Metastatic Breast Carcinoma in the Brain (tissue), 10 donors: ENCODE measurements around the gene RAB19.

- PRO-cap, 10 experiments = no peak in any of the 10 experiments
Observed at GRCh38 chr7:139658923-139659894, 118.6 kb downstream of the HIPK2 start.

DNA sequence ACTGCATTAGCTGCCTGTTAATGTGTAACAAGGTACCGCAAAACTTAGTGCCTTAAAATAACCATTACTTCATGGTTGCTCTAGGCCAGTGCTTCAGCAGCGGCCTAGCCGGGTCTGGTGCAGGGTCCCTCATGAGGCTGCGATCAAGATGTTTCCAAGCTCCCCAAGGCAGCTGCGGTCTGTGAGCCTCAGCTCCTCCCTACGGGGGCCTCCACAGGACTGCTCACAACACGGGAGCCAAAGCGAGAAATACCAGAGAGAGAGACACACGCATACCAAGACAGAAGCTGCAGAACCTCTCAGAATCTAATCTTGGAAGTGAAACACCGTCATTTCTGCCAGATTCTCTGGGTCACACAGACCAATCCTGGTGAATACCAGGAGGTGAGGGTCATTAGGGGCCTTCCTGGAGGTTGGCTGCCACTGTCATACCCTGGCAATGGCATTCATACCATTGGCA, 94.5 kb downstream of the HIPK2 start:
- PRO-cap, 10 experiments = no peak in any of the 10 experiments

DNA sequence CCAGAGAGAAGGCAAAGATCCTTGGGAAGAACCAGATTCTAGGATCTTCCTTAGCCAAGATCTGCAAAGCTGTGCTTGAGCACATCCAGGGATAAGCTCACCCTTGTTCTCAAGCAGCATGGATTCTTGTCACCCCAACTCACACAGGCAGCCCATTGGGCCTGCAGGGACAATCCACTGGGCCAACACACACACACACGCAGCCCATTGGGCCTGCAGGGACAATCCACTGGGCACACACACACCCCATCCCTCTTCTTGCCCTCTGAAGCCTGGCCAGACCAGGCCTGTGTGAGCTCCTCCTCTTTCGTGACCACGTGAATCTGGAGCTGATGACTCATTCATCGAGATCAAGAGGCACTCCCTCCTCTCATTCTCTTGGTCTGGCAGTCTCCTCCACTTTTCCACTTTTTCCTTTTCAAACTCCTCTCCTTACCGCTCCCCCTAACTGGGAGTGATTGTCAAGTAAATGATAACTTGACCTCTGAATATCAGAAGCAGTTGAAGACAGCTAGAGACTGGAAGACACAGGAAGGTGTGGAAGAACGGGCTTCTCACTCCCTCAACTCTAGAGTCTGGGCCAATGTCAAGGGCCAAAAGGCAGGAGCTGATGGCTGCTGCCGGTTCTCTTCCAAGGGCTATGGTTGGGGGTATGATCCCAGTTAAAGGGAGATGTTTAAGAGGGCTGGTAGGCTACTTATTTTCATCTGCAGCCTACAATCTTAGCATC, 89.7 kb downstream of the HIPK2 start:
- PRO-cap, 10 experiments = peak in 2 of 10 experiments; most common plus-strand start position 360 of the sequence (in 1); most common minus-strand start position 267 of the sequence (in 1)

GRCh38 chr7:139730897-139732072, 46.5 kb downstream of the HIPK2 start:
- PRO-cap, 10 experiments = peak in 2 of 10 experiments; most common plus-strand start chr7:139731310 (in 1); most common minus-strand start chr7:139731144 (in 1)

GRCh38 chr7:139748130-139748529, 29.7 kb downstream of the HIPK2 start:
- PRO-cap, 10 experiments = no peak in any of the 10 experiments

GRCh38 chr7:139772008-139772666, 5.7 kb downstream of the HIPK2 start:
- PRO-cap, 10 experiments = no peak in any of the 10 experiments

- PRO-cap, 10 experiments = no peak in any of the 10 experiments
Observed at GRCh38 chr7:139791166-139792001, 13.6 kb upstream of the HIPK2 start.

DNA sequence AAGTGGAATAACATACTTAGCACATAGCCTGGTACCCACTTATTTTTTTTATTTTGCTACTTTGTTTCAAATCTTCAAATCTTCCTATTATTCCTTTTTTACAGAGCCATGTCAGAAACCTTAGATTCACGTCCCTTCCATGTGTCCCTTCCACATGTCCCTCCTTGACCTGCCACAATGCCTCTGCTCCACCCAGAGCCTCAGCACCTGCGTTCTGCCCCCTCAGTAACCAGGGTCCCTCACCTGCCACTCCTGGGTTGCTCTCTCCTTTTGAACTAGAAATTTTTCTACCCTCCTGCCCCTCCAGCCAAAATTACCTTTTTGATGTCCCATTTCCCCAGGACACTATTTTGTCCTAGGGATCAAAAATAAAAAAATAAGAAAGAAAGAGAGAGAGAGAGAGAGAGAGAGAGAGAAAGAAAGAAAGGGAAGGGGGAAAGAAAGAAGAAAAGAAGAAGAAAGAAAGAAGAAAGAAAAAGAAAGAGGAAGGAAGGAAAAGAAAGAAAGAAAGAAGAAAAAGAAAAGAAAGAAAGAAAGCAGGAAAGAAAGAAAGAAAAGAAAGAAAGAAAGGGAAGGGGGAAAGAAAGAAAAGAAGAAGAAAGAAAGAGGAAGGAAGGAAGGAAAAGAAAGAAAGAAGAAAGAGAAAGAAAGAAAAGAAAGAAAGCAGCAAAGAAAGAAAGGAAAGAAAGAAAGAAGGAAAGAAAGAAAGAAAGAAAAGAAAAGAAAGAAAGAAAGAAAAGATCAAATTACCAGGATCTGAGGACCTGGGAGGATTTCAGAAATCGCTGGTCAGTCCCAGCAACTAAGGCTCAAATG, 78.3 kb downstream of the PARP12 start:
- PRO-cap, 10 experiments = no peak in any of the 10 experiments

- PRO-cap, 10 experiments = peak in 4 of 10 experiments; most common plus-strand start chr7:140062246 (in 2); most common minus-strand start chr7:140062384 (in 1)
Observed at GRCh38 chr7:140061786-140062448, 834 bp downstream of the PARP12 start.

DNA sequence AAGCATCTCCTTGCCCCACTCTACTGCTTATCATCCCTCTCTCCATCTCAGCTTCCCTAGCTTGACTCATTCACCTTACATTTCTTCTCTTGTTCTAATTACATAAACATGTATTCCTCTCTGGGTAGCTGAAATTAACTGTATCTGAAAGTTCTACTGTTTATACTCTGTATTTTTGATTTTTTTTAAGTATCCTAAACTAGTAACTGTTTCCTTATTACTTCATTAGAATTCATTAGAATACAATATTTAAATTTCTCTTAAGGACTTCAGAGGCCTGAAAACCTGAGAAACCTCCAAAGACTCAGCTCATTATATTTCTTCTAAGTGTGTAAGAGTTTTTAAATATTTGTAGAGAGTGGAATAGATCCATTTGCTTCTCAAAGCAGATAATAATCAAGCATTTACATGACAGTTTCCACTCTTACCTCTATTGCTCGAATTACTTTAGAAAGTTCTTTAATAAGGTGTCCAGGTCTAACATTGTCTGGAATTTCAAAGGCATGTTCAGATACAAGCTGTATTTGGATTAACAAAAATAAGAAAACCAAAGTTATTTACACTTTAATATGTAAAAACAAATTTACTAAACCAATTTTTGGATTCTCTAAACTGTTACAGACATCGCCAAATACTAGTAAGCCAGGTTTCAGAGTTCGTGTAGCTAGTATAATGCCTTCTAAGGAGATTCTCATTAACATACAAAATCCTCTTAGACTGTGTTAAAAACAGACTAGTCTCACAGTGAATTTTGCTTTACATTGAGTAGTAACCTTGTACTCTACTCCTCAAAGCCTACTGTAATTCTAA, 48.1 kb upstream of the PARP12 start:
- PRO-cap, 10 experiments = no peak in any of the 10 experiments

DNA sequence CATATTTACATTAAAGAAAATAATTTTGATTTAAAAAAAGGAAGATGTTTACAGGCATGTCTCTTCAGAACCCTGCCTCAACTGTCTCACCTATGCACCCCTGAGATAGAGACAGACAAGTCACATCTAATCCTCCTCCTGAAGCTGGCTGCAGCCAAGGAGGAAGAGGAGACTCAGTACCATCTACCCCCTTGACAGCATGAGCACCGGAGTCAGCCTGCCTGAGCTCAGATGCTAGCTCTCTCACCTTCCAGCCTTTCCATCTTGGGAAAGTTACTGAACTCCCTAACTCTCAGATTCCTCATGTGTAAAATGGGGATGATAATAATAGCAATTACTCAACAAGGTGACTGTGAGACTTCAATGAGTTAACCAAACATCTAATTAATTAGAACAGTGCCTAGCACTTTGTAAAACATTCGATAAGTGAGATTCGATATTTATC, 6.5 kb downstream of the KDM7A start:
- PRO-cap, 10 experiments = no peak in any of the 10 experiments

DNA sequence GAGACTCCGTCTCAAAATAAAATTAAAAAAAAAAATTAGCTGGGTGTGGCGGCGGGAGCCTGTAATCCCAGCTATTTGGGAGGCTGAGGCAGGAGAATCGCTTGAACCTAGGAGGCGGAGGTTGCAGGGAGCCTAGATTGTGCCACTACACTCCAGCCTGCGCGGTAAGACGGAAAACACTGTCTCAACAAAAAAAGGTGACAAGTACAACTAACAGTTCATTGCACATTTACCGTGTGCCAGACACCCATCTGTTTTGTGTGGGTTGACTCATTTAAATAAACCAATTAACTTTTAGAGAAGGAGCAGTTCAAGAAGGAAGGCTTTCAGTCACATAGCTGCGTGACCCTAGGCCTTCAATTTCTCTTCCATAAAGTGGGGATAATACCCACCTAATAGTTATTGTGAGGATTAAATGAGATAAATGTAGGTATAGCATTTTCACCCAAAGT, 52.2 kb upstream of the KDM7A start:
- PRO-cap, 10 experiments = no peak in any of the 10 experiments

DNA sequence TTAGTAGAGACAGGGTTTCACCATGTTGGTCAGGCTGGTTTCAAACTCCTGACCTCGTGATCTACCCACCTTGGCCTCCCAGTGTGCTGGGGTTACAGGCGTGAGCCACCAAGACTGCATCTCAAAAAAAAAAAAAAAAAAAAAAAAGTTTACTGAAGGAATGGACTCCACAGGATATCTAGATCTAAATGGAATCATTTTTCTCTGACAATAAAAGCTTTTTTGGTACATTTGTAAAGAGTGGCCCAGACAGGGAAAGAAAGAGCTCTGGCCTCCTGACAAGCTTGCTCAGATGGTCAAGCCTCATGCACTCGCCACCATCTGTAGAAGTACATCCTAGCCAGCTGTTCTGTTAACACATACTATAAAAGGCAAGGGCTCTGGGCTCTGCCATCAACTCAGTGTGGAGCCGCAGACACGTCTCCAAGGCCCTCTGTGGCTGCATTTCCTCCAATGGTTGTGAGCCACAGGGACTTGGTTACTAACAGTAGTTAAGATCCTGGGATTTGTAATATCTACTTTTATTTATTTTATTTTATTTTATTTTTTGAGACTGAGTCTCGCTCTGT, 70.7 kb upstream of the KDM7A start:
- PRO-cap, 10 experiments = no peak in any of the 10 experiments

DNA sequence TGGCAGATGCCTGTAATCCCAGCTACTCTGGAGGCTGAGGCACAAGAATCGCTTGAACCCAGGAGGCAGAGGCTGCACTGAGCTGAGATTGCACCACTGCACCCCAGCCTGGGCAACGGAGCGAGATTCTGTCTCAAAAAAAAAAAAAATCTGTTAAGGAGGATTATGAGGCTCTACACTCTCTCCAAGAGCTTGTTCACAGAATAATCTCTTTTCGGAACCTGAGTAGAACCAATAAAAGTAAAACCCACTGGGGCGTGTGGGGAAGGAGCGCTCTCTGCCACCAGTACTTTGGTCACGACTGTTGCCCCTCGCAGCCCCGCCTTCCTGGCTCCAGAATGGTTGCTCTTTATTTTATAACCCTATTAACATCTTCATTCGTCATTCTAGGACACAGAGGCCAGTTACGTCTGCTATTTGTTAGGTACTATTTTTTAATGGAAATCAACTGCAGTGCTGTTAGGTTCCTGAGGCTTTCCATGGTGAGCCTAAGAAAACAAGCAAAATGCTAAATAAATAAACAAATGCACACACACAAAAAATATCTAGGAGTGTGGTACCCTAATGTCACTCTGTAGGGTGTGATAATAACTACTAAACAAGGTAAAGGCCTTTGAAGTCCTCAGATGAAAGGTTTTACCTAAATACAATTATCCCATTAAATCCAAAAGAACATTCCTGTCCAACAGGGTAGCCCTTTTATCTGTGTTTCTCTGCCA, 71.2 kb downstream of the SLC37A3 start:
- PRO-cap, 10 experiments = no peak in any of the 10 experiments

DNA sequence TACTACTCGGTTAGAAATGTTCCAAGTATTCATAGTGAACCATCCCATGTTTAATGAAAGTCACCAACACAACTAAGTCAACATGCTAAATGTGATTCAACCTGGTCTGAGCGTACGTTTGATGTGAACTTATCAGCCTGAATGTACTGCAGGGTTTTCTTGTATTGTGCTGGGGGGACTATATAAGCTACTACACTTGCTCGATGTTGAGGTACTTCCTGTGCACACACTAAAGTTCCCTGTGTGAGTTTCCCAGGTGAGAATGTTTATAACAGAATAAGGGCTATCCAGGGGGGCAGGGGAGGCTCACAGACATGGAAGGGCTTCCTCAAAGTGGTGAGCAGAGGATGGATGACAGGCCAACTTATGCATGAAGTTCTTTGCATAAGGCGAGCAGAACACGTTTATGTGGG, 22.0 kb downstream of the SLC37A3 start:
- PRO-cap, 10 experiments = no peak in any of the 10 experiments

- PRO-cap, 10 experiments = peak in 6 of 10 experiments; most common plus-strand start chr7:140404058 (in 6); most common minus-strand start chr7:140404001 (in 2)
Observed at GRCh38 chr7:140403711-140404831, at the start of gene RAB19. TSS of gene RAB19 (plus strand) at chr7:140404058.

DNA sequence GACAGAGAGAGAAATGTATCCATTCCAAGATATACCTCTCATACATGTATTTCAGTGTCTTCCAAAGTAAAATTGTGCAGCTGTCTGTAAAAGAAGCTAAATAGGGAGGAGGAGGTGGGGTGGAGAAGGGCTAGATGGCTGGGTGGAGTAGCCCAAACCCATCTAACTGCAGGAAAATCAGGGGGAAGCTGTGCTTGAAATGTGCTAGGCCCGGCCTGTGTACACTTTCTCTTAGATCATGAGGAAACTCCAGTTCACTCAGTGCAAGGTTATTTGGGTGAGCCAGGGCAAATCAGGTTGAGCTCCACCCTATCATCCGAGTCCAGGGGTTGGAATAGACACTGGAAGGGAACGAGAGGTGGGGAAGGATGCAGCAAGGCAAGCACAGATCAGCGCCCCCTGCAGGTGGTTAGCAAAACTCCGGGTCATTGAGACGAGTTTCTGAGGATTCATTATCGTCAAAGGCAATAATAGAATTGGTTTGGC, 35.5 kb downstream of the MKRN1 start:
- PRO-cap, 10 experiments = no peak in any of the 10 experiments

DNA sequence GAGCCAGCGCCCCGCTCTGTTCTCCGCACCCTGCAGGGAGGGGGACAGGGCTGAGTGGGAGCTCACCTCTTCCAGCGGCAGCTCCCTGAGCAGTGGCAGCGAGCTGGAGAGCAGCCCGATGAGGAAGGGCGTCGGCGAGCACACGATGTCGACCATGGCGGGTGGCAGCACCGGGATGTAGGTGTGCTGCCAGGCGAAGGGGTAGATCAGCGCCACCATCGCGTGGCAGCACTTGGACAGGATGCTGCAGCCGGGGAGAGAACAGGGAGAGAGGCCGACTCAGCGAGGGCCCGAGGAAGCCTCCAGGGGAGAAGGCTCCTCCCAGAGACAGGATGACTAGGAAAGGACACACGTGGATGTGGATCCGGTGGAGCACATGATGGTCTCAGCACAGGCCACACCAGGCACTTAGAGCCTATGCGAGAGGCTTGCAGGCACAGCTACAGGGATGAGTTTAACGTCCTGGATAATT, 48.0 kb upstream of the MKRN1 start:
- PRO-cap, 10 experiments = no peak in any of the 10 experiments

- PRO-cap, 10 experiments = no peak in any of the 10 experiments
Observed at GRCh38 chr7:140540209-140540978, 61.1 kb upstream of the MKRN1 start.

DNA sequence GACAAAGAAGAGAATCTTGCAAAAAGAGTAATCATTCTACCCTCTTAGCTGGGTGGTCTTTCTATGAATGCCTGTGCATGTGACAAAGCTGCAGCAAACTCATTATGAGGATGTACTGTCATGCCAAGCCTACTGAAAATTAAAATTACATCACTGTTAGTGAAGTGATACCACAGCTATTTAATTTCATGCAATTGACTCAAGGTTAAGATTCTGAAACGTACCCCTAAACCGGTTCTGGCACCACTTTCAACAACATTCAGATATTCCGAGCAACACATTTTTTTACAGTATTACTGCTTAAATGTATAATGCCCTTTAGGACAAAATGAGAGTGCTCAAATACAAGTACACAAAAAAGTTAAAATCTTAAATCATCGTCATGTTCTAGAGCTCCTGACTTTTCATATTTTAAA, 26.1 kb downstream of the NDUFB2 start:
- PRO-cap, 10 experiments = no peak in any of the 10 experiments